ENCODE results near the gene SDR39U1.

DNA sequence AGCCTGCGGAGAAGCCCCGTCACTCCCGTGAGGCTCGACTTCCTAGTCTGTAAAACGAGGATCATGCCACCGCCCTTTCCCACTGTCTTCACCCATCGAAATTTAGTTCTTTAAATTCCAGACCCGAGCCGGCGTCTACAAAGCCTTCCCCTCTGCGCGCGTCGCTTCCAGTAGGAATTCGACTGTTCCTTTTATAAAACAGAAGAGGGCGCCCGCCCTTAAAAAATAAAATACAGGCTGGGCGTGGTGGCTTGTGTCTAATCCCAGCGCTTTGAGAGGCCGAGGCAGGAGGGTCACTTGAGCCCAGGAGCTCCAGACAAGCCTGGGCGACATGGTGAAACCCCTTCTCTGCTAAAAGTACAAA lies 420 bp upstream of the TINF2 start:
- PRO-cap, result unidirectional peak, minus-strand start at position 167 of the sequence

DNA sequence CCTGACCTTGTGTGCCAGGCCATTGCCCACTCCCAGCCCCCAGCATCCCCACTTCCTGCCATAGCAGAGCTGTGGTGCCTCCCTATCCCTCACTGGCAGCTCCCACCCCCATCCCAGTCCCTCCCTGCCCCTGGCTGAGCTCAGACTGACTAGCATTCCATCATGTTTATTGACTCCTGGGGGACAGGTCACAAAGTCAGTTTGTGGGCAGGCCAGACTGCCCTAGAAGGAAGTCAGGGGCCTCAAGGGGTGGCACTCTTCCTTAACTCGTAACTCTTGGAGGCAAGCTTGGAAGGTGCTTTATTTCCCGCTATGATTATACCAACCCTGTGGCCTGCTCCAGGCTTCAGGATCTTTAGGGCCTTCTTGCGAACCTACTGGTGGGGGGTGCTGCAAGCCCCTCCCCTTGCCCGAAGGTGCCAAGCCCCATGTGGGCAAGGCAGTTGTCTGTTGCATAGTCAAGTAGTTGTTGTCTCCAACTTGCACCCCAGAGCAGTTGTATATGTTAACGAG lies 1.1 kb upstream of the ADCY4 start:
- PRO-cap, result no peak

GRCh38 chr14:24353828-24354414 lies 14.1 kb upstream of the NFATC4 start:
- PRO-cap, result no peak

GRCh38 chr14:24389166-24389662 lies 9.6 kb upstream of the NYNRIN start:
- PRO-cap, result no peak

- PRO-cap, result no peak
Measured at GRCh38 chr14:24422860-24423466, 6.5 kb downstream of the CBLN3 start.

DNA sequence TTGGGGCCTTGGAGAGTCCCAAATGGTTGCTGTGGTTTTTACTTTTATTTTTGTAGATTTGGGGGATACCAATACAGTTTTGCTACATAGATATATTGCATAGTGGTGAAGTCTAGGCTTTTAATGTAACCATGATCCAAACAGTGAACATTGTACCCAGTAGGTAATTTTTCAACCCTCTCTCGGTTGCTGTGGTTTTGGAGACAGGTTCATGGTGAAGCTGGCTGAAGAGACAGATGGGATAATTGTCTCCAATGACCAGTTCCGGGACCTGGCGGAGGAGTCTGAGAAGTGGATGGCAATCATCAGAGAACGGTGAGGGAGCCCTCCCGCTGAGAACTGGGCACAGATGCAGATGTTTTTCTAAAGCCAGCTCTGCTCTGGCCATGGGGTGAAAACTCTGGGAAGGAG lies 6.1 kb downstream of the KHNYN start:
- PRO-cap, result no peak

- PRO-cap, result no peak
Measured at GRCh38 chr14:24438578-24439422, 3.8 kb downstream of the SDR39U1 start.

- PRO-cap, result bidirectional peak, plus-strand start at chr14:24442367, minus-strand start at chr14:24442243; bidirectional peak, plus-strand start at chr14:24442975, minus-strand start at chr14:24442711
Measured at GRCh38 chr14:24442146-24443410, at the start of gene SDR39U1. SDR39U1 (minus strand) TSS chr14:24442776.

GRCh38 chr14:24633222-24633661 lies 748 bp downstream of the GZMB start:
- PRO-cap, result no peak

- PRO-cap, result no peak
Measured at GRCh38 chr14:24953335-24953835, 96.6 kb downstream of the STXBP6 start.

GRCh38 chr14:25090986-25091185 lies 40.9 kb upstream of the STXBP6 start:
- PRO-cap, result no peak

- PRO-cap, result no peak
Measured at GRCh38 chr14:26204522-26205618, 393.0 kb downstream of the NOVA1 start.

- PRO-cap, result no peak
Measured at GRCh38 chr14:27131930-27132129, 534.0 kb upstream of the NOVA1 start.

DNA sequence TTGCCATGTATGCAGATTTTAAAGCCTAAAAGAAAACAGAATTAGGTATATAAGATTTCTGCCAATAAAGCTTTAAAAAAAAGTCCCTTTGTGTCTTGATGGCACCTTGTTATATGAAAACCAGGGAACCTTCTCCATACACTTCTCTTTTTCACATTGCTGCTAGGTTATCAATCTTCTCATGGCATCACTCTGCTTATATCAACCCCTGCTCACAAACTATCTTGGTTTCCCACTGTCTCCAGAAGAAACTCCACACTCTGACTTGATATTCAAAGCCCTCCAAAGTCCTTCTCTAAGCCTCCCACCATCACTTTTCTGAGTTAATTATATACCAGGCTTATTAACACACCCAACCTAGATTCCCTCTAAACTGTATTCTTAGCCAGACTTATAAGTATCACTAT lies 579.2 kb downstream of the FOXG1 start:
- PRO-cap, result no peak

- PRO-cap, result no peak
Measured at GRCh38 chr14:30104730-30104993, 177.0 kb upstream of the PRKD1 start.

DNA sequence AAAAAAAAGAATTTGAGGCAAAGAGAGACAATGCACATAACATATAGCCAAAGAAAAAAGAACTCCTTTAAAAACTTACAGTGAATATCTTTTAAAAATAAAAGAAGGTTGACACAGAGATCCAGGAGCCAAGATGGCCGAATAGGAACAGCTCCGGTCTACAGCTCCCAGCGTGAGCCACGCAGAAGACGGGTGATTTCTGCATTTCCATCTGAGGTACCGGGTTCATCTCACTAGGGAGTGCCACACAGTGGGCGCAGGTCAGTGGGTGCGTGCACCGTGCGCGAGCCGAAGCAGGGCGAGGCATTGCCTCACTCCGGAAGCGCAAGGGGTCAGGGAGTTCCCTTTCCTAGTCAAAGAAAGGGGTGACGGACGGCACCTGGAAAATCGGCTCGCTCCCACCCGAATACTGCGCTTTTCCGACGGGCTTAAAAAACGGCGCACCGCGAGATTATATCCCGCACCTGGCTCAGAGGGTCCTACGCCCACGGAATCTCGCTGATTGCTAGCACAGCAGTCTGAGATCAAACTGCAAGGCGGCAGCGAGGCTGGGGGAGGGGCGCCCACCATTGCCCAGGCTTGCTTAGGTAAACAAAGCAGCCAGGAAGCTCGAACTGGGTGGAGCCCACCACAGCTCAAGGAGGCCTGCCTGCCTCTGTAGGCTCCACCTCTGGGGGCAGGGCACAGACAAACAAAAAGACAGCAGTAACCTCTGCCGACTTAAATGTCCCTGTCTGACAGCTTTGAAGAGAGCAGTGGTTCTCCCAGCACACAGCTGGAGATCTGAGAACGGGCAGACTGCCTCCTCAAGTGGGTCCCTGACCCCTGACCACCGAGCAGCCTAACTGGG lies 84.8 kb upstream of the G2E3 start:
- PRO-cap, result no peak

DNA sequence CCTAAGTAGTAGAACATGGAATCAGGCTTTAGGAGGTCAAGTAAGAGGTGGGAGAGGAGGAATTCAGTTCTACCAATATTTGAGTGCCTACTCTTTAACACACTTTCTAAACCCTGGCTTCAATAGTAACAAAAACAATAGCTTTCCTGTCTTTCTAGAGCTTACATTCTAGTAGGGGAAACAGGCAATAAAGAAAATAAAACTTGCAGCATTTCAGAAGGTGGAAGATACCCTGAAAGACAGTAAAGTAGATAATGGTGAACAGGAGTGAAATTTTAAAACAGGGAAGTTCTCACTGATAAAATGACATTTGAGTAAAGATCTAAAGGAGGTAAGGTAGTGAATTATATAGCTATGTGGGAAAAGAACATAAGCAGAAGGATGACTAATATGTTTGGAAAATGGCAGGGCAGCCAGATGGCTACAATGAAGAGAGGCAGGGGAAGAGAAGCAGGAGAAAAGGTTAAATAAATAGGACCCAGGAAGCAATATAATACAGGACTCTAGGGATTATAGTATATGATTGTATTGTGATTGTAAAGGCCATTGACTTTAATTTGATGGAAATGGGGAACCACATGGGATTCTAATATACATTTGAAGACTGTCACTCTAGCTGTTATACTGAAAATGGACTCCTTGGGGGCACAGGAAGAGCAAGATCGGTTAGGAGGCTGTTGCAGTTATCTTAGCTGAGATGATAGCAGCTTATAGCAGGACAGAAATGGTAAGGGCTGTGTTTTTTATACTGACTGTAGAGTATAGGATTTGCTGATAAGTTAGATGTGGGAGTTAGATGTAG lies 33.0 kb downstream of the SCFD1 start:
- PRO-cap, result no peak

DNA sequence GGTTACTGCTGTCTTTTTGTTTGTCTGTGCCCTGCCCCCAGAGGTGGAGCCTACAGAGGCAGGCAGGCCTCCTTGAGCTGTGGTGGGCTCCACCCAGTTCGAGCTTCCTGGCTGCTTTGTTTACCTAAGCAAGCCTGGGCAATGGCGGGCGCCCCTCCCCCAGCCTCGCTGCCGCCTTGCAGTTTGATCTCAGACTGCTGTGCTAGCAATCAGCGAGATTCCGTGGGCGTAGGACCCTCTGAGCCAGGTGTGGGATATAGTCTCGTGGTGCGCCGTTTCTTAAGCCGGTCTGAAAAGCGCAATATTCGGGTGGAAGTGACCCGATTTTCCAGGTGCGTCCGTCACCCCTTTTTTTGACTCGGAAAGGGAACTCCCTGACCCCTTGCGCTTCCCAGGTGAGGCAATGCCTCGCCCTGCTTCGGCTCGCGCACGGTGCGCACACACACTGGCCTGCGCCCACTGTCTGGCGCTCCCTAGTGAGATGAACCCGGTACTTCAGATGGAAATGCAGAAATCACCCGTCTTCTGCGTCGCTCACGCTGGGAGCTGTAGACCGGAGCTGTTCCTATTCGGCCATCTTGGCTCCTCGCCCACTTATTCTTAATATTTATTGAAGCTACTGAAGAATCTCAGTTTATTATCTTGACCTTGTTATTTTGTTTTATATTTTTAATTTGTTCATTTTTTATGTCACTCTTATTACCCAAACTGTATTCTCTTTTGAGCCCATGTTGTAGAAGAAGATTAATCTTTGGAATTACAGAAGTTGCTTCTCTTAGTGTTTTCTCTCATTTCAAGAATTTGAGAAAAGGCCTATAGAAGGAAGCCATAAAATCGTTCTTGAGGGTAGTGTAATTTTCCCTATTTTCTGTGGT lies 68.4 kb downstream of the SCFD1 start:
- PRO-cap, result no peak

GRCh38 chr14:30875030-30875383 lies 648 bp downstream of the COCH start:
- PRO-cap, result no peak

DNA sequence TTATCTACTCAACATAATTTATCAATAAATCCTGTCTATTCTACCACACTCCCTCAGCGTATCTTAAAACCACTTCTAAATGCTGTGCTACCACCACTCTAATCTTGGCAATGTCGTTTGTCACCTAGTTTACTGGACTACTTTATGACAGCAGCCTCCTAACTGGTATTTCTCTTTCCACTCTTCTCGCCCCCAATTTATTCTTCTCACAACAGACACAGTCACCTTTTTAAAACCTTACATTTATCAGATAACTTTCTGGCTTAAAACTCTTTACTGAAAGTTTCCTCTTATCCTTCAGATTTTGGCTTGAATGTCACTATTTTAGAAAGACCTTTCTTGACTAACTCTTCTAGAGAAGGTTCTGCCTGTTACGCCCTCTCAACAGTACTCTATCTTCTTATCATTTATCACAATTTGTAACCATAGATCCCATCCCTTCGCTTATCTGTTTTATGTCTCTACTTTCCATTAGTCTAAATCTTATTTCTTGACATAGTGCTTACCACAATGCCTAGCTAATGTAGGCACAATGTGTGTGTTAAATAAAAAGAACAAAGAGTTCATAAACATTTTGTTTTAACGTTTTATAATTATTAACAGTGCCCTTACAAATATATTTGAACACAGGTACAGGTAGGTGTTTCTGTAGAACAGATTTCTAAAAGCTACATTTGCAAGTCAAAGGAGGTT lies 35.7 kb downstream of the COCH start:
- PRO-cap, result no peak